Right lobe of liver (tissue), 4 donors: Measurements from ENCODE around the gene FGFBP3.

- PRO-cap, 4 experiments = no peak in any of the 4 experiments
- RAMPAGE, long total RNA, 2 experiments = no peak in any of the 2 experiments
Observed at GRCh38 chr10:91551849-91552210, 81.0 kb downstream of the PPP1R3C start.

GRCh38 chr10:91552211-91552705, 80.6 kb downstream of the PPP1R3C start:
- PRO-cap, 4 experiments = no peak in any of the 4 experiments
- RAMPAGE, long total RNA, 2 experiments = no peak in any of the 2 experiments

GRCh38 chr10:91557262-91557663, 75.6 kb downstream of the PPP1R3C start:
- PRO-cap, 4 experiments = peak in 3 of 4 experiments; most common minus-strand start chr10:91557420 (in 3)
- RAMPAGE, long total RNA, 2 experiments = no peak in any of the 2 experiments

DNA sequence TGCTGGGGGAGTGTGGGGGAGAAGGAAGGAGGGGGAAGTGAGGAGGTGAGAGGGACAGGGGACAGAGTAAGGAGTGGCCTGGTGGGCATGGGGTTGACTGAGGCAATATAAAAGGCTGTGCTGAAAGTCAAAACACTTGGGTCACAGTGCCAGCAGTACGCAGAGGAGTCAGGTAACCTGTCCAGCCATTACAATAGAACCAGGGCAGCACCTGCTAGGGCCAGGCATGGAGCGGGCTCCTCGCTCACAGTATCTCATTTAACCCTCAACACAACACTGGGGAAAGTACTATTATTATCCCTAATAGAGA, 43.2 kb downstream of the PPP1R3C start:
- PRO-cap, 4 experiments = no peak in any of the 4 experiments
- RAMPAGE, long total RNA, 2 experiments = no peak in any of the 2 experiments

- PRO-cap, 4 experiments = no peak in any of the 4 experiments
- RAMPAGE, long total RNA, 2 experiments = no peak in any of the 2 experiments
Observed at GRCh38 chr10:91598523-91598983, 34.3 kb downstream of the PPP1R3C start.

GRCh38 chr10:91613131-91614095, 19.5 kb downstream of the PPP1R3C start:
- PRO-cap, 4 experiments = no peak in any of the 4 experiments
- RAMPAGE, long total RNA, 2 experiments = no peak in any of the 2 experiments

DNA sequence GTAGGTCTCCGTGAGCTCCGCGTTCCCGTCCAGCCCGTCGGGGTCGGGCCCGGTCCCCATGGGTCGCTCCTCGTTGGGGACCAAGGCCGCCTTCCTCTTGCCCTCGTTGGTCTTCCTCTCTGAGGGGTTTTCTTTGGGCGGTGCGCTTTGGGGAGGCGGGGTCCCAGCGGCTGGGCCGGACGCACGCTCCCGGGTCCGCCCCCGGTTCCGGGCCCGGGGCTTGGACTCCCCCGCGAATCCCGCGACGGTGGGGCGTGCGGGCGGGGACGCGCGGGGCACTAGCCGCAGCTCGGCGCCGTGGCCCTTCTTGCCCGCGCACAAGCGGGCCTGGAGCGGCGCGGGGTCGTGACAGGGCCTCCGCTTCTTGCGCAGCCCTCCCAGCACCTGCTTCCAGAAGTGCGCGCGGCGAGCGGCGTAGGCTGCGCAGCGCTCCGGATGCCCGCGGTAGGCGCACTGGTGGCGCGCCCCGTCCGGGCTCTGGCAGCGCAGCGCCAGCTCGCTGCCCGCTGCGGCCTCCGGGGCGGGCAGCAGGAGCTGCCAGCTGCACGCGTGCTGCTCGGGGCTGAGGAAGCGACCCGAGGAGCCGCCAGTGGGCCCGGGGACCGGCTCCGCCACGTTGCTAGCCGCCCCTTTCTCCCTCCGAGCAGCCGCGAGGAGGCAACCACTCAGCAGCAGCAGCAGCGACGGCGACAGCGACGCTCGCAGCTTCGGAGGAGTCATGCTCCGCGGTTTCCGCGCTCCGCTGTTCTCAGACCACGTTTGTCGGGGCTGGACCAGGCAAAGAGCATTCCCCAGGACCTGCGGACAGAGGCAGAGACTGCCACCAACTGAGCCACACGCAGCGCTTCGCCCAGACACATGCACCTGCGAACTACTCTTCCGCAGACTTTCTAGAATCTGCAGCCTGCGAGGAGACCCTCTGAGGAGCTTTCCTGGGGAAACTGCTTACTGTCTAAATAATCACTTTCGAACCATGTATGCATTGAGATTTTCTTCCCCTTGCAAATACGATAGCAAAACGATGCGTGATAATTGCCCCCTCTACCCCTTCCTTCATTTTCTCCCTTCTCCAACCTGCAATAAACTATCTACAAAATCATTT, 685 bp downstream of the FGFBP3 start:
- PRO-cap, 4 experiments = peak in 4 of 4 experiments; most common plus-strand start position 255 of the sequence (in 4); most common minus-strand start position 121 of the sequence (in 3)
- RAMPAGE, long total RNA, 2 experiments = no peak in any of the 2 experiments

DNA sequence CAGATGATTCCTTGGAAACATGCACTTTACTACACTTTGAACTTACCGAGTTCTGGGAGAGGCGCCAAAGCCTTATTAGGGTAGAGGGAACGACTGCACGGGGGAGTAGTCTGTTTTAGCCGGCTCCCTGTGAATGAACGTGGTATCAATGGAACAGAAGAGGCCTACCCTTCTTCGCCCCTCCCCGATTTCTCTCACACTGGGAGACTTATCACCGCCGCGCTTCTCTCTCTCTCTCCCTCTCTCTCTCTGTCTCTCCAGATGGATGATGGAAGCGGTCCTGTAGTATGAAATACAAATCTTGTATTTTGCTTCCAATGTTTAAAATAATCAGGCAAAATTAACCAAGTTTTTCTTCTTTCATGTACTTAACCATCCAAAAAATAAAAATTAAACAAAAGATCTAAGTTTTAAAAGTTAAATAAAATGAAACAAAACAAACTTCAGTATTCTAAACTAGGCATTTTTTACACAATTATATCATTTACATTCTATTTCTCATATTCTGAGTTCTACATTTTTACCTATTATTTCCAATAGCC, at the start of gene FGFBP3:
Gene FGFBP3 (minus strand): TSS at position 135 of the 542 bp plus-strand sequence.
- PRO-cap, 4 experiments = no peak in any of the 4 experiments
- RAMPAGE, long total RNA, 2 experiments = no peak in any of the 2 experiments

GRCh38 chr10:91939680-91940301, 16.2 kb downstream of the BTAF1 start:
- PRO-cap, 4 experiments = no peak in any of the 4 experiments
- RAMPAGE, long total RNA, 2 experiments = no peak in any of the 2 experiments

DNA sequence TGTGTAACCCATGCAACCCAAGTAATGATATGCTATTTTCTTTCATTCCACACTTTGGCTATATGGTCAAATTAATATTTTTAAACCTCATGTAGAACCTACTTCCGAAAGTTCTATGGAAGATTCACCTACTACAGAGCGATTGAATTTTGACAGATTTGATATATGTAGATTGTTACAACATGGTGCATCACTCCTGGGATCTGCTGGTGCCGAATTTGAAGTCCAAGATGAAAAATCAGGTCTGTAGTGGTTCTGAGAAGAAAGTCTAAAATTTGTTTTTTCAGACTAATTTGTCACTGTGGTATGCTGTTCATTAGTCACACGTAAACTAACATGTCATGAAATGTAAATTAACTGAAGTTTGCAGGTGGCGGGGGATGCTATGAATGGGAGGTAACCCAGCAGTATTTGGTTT, 18.8 kb downstream of the BTAF1 start:
- PRO-cap, 4 experiments = no peak in any of the 4 experiments
- RAMPAGE, long total RNA, 2 experiments = no peak in any of the 2 experiments

- PRO-cap, 4 experiments = no peak in any of the 4 experiments
- RAMPAGE, long total RNA, 2 experiments = no peak in any of the 2 experiments
Observed at GRCh38 chr10:91957054-91957456, 33.5 kb downstream of the BTAF1 start.

- PRO-cap, 4 experiments = peak in 2 of 4 experiments; most common plus-strand start chr10:92695686 (in 1); most common minus-strand start chr10:92695743 (in 2)
- RAMPAGE, long total RNA, 2 experiments = no peak in any of the 2 experiments
Observed at GRCh38 chr10:92695060-92695834, 5.5 kb downstream of the HHEX start.

DNA sequence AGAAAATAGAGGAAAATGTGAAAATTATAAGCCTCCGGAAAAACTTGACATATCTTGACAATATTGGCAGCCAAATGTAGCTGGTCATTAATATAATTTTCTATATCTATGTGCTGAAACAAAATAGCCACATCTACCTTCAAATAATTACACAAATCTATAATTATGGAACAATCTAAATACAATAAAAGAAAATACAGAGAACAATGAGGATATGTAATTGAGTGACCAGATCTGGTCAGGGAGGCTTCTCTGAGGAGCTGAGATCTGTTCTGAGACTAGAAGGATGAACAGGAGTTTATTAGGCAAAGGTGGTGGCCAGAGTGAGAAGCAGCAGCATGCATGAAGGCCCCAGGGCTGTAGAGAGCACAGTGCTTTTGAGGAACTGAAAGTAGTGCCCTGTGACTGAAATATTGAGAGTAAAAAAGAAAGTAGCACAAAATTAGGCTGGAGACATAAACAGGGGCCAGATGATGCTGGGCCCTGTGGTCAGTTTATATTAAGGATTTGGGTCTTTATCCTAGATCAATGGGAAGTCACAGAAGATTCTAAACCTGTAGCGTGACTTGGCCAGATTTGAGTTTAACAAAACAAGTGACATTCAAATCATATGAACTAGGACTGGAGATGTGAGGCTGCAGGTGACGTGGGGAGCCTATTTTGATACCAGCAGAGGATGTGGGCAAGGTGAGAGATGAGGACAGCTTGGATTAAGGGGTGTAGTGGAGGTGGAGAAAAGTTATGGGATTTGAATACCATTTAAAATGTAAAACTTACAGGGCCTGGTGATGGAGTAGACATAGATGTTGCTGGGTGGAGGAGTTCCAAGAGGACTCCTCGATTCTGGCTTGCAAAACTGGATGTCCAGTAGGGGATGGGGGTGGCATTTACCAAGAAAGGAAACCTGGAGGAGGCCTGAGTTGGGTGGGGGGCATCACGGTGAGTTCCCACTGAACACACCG, 52.6 kb downstream of the HHEX start:
- PRO-cap, 4 experiments = no peak in any of the 4 experiments
- RAMPAGE, long total RNA, 2 experiments = no peak in any of the 2 experiments

- PRO-cap, 4 experiments = no peak in any of the 4 experiments
- RAMPAGE, long total RNA, 2 experiments = no peak in any of the 2 experiments
Observed at GRCh38 chr10:92828896-92829760, 19.2 kb upstream of the EXOC6 start.

GRCh38 chr10:92834364-92835048, 13.8 kb upstream of the EXOC6 start:
- PRO-cap, 4 experiments = no peak in any of the 4 experiments
- RAMPAGE, long total RNA, 2 experiments = no peak in any of the 2 experiments

DNA sequence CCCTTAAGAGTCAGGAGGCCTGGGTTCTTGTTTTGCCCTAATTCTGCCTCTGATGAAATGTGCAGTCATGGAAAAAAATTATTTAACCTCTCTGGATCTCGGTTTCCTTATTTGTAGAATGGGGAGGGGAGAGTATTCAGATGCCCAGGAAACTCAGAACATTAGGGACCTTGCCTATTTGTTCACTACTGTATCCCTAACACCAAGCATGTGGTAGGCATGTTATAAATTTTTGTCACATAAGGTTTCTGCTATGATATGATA, 1.3 kb downstream of the EXOC6 start:
- PRO-cap, 4 experiments = peak in 1 of 4 experiments; most common plus-strand start position 139 of the sequence (in 1)
- RAMPAGE, long total RNA, 2 experiments = no peak in any of the 2 experiments

DNA sequence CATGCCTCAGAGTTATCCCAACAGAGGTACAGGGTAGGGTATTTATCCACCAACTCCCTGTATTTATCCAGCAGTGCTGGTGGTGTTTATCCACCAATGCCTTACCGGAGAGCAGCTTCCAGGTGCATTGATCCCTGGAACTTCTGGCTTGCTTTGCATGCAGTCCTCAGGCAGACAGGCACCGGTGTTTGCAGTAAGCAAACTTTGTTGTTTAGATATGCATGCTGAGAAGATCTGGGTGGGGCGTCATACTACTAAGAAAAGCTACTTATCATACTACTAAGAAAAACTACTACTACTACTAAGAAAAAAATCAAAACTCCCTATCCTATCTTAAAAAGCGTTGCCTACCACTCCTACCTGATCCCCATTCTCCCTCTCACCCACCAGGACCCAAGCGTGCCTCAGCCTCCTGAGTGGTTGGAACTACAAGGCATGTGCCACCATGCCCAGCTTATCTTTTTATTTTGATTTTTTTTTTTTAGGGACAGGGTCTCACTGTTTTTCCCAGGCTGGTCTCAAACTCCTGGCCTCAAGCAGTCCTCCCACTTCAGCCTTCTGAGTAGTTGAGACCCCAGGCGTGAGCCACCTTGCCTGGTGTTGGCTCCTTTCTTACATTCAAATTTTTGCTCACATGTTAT, 92.6 kb downstream of the CYP26A1 start:
- PRO-cap, 4 experiments = peak in 1 of 4 experiments; most common minus-strand start position 190 of the sequence (in 1)
- RAMPAGE, long total RNA, 2 experiments = no peak in any of the 2 experiments

DNA sequence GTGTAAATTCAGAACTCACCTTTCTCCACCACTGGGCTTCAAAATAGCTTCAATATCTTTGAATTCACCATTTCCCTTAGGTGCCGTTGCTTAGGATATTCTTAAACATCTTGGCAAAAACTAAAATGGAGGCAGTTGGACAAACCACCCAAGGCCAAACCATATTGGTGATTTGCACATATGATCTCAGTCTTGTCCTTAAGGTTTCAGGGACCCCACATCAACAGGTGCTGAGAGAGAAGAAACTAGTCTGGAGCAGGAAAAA, 184.7 kb downstream of the CYP26A1 start:
- PRO-cap, 4 experiments = no peak in any of the 4 experiments
- RAMPAGE, long total RNA, 2 experiments = no peak in any of the 2 experiments

DNA sequence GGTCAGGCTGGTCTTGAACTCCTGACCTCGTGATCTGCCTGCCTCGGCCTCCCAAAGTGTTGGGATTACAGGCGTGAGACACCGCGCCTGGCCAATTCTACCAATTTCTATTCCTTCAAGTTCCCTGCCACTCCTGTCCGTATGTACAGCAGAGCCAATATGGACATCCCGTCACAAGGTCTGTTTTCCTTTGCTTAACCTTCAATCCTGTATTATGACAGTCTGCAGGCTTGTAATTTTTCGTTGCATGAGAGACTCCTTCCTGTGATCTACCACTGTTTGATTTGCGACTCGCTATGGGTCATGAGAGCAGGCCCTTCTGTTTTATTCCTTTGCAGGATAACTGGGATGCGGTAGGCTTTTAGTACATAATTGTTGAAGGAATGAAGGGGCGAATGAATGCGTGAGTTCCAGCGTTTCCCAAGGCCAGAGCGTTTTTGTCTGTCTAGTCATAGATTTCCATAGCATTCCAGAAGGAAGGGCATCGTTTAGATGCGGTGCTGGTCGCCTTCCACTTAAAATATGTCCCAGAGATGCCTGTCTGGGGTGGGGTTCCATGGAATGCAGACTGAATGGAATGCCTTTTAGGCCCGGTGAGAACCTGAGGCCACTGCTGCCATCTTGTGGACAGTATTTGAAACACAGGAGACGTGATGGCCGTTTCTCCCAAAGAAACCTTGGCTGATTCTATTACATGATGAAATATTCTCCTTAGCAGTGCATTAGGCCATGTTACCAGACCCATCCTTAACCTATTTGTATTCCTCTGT, 193.3 kb downstream of the MYOF start:
- PRO-cap, 4 experiments = no peak in any of the 4 experiments
- RAMPAGE, long total RNA, 2 experiments = no peak in any of the 2 experiments

- PRO-cap, 4 experiments = no peak in any of the 4 experiments
- RAMPAGE, long total RNA, 2 experiments = no peak in any of the 2 experiments
Observed at GRCh38 chr10:93393160-93393801, 88.9 kb downstream of the MYOF start.